GM23248 (cell line): ENCODE results near the genes ZNF689 and HSD3B7.

- RAMPAGE, long total RNA, result no peak
These were observed 4.7 kb upstream of the GDPD3 start for GRCh38 chr16:30117636-30118816.

- RAMPAGE, long total RNA, result no peak
These were observed 1.1 kb downstream of the CORO1A start for GRCh38 chr16:30184380-30185091.

- RAMPAGE, long total RNA, result no peak
These were observed 2.4 kb downstream of the CORO1A start for GRCh38 chr16:30185479-30186460.

- RAMPAGE, long total RNA, result no peak
These were observed 20.2 kb downstream of the CD2BP2 start for GRCh38 chr16:30334655-30335625.

DNA sequence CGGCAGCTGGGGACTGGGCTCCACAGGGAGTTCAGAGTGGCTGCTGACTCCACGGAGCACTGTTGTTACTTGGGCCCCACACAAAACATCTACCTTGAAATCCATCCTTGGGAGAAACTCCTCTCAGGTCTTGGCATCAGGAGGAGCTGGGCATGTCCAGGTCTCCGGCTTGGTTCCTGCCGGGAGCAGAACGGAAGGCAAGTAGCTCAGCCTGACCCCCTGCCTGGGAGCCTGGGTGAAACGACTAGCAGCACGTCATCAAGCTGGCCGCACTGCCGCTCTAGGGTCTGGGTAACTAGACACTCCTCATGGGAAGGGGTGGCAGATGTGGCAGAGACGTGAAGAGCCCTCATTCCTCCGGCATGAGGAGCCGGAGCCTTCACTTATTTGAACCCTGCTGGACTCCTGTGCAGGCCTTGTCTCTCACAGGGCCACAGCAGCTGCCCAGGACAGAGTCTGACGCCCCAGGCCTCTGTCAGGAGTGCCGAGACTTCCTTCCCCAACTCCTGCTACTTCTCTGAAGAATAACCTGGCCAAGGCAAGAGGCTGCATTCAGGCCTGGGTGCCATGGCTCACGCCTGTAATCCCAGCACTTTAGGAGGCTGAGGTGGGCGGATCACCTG is 7.5 kb downstream of the CD2BP2 start:
- RAMPAGE, long total RNA, result no peak

- RAMPAGE, long total RNA, result no peak
These were observed 3.1 kb upstream of the CD2BP2 start for GRCh38 chr16:30358063-30358658.

DNA sequence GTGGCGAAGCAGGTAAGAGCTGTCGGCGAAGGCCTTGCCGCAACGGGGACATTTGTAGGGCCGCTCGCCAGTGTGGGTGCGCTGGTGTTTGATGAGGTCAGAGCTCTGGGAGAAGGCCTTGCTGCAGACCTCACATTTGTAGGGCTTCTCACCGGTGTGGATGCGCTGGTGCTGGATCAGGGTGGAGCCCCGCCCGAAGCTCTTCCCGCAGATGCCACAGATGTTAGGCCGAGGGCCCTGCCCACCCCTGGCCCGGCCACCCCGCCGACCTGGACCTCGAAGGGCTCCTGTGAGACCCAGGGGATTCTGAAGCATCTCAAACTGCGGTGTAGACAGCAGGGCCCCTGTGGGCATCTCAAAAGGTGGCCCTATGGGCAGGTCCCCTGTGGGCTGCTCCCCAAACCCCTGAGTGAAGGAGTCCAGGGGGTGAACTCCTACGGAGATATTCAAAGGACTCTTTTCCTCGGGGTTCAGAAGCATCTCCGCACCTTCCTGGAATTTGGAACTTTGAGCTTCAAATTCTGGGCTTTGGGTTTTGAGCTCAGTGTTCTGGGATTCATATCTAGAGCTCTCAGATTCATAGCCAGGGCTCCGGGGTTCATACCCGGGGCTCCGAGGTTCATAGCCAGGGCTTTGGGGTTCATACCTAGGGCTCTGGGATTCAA is 1.1 kb downstream of the ZNF768 start:
- RAMPAGE, long total RNA, result no peak

DNA sequence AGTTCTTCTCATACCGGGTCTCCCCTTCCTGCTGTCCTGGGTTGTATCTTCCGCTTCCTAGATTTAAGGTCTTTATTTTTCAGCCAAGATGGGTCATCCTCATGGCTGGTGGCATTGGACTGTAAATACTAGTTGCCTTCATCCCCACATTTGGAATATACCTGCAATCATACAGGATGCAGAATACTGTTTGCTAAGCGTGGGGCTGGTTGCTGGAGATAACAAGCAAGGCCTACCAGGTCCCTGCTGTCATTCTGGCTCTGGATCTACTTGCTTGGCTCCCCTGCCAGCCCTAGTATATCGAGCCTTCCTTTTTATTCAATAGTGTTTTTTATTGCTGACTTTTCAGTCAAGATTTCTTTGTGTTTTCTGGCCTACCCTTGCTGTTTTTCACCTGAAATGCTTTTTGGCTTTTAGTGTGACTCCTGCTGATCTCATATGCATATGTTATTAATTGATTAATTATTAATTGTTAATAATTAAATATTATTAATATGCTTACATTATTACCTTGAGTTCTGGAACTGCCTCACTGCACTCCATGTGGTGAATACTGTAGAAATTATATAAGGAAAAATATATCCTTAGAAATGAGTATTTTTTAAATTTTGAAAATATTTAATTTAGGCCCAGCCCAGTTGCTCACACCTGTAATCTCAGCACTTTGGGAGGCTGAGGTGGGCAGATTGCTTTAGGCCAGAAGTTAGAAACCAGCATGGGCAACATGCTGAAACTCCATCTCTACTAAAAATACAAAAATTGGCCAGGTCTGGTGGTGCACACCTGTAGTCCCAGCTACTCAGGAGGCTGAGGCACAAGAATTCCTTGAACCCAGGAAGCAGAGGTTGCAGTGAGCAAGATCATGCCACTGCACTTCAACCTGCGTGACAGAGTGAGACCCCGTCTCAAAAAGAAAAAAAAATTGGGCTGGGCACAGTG is 2.1 kb upstream of the ZNF688 start:
- RAMPAGE, long total RNA, result no peak

DNA sequence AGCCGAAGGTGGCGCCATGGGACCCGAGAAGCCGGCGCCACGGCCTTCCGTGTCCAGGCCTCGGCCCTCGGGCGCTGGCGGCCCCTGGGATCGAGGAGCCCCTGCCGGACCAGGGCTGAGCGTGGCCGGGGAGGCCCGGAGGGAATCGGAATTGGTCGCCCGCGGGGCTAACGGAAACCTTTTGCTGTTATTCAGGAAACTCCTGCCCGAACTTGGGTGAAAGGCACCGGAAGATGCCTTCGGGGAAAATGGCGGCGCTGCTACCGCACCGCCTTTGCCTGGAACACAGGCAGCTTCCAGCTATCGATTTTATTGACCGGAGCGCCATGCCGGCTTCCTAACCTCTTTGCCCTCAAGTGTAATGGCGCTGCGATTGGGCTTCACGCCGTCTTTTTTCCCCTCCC is at the start of gene ZNF689:
Gene ZNF689 (minus strand): TSS at position 366 of the 404 bp plus-strand sequence.
- RAMPAGE, long total RNA, result no peak

GRCh38 chr16:30623428-30624550 is 13.6 kb upstream of the ZNF689 start:
- RAMPAGE, long total RNA, result no peak

- RAMPAGE, long total RNA, result no peak
These were observed 2.2 kb downstream of the FBRS start for GRCh38 chr16:30660534-30660686.

DNA sequence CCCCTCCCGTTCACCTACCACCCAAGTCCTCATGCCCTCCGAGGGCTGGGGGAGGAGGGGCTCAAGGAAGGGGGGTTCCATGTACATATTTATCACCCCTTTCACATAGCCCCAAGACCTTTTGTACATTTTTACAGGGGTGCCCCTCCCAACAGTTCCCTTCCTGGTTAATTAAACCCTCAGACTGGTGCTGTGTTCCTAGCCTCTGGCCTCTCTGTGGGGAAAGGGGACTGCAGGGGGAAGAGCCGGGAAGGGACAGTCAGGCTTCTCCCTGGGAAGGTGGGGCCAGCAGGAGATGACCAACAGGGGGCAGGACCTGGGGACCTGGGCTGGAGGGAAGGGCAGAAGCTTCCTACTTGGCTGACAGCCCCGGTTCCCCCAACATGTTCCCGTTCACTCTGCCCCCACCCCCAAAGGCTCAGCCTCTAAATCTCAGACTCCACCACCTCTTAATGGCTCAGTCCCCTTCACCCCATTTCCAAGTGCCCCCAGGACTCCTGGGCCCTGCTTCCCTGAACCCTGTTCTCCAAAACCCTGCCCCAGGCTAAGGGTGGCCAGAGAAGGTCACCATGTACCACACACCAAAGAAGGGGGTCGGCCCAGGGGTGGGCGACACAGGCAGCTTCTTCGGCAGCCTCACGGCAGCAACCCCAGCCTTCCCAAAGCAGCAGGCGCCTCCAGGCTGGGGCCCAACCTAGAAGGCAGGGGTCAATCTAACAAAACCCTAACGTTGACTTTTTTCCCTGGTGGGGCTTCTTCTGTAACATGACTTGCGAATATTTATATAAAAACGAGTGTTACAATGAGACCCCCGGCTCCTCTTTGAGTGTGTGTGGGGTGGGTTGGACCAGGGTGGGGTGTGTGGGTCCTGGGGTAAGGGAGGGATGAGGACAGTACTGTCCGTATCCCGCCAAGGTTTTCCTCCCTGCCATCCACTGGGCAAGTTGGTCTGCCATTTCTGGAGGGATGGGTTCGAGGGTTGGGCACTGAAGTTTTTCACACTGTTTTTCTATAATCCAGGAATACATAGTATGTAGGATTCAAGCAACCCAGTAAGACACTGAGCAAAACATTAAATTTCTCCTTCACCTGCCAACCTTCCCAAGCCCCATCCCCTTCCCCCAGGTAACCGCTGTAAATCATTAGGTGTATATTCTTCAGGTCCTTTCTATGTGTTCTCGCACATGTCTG is 12.2 kb downstream of the FBRS start:
- RAMPAGE, long total RNA, result no peak

- RAMPAGE, long total RNA, result no peak
These were observed 4.0 kb downstream of the RNF40 start for GRCh38 chr16:30765945-30766759.

GRCh38 chr16:30774621-30774973 is 12.4 kb downstream of the ZNF629 start:
- RAMPAGE, long total RNA, result no peak

DNA sequence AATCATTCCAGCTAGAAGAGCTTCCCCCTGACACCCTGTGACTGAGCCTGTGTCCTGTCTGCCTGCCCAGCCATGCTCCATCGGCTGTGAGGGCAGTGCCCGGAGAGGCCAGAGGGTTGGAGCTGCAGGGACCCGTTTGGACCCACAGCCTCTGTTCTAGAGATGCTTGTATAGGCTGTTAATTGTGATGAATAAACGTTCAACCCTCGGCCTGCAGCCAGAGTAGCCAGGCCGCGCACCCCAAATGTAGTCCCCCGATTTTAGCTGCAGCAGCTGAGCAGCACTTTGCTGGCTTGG is 12.1 kb downstream of the ZNF629 start:
- RAMPAGE, long total RNA, result no peak

DNA sequence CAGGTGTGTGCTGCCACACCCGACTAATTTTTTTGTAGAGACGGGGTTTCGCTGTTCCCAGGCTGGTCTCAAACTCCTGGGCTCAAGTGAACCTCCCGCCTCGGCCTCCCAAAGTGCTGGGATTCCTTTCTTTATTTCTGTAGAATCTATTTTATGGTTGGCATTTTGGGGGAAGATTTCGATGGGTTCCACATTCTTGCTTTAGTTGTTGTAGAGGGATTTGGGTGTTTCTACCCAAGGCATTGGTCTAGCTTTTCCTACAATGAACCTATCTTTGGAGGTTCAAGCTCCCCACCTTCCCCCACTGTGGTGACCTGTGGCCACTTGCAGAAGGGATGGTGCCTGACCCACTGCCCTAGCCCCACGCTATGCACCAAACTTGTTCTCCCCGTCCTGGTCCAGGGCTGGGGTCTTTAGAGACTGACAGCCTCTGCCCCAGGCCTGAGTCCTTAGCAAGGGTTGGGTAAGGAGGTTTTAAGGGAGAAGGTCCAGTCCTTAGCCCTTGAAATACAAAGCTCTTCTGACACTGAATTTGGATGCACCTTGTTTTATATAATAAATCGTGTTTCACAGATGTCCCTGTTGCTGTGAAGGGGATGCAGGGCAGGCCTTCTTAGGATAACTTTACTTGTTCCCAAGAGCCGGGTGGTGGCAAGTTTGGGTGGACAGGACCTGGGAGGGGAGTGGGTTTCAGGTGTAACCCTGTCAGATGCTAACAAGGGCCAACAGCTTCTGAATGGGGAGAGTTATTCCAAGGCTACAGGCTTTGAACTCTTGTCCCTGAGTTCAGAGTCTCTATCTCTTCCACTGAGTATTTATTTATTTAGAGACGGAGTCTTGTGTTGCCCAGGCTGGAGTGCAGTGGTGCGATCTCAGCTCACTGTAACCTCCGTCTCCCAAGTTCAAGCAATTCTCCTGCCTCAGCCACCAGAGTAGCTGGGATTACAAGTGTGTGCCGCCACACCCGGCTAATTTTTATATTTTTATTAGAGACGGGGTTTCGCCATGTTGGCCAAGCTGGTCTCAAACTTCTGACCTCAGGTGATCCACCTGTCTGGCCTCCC is 2.9 kb upstream of the SETD1A start:
- RAMPAGE, long total RNA, result no peak

DNA sequence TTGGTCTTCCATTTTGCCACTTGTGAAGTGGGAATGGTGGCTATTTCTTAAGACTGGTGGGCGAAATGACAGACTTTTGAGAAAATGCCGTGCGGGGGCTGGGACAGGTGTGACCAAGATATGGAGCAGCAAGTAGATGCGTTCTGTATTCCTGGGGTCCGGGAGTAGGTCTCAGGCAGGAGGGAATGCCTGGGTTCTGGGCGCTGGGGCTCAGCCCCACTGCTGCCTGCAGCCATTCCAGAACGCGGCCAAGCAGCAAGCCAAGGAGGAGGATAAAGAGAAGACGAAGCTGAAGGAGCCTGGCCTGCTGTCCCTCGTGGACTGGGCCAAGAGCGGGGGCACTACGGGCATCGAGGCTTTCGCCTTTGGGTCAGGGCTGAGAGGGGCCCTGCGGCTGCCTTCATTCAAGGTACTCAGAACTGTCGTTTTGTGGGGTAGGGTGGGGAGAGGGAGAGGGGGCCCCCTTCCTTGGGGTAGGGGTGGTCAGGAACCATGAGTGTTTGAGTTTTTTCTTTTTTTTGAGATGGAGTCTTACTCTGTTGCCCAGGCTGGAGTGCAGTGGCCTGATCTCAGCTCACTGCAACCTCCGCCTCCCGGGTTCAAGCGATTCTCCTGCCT is 9.2 kb downstream of the SETD1A start:
- RAMPAGE, long total RNA, result no peak

DNA sequence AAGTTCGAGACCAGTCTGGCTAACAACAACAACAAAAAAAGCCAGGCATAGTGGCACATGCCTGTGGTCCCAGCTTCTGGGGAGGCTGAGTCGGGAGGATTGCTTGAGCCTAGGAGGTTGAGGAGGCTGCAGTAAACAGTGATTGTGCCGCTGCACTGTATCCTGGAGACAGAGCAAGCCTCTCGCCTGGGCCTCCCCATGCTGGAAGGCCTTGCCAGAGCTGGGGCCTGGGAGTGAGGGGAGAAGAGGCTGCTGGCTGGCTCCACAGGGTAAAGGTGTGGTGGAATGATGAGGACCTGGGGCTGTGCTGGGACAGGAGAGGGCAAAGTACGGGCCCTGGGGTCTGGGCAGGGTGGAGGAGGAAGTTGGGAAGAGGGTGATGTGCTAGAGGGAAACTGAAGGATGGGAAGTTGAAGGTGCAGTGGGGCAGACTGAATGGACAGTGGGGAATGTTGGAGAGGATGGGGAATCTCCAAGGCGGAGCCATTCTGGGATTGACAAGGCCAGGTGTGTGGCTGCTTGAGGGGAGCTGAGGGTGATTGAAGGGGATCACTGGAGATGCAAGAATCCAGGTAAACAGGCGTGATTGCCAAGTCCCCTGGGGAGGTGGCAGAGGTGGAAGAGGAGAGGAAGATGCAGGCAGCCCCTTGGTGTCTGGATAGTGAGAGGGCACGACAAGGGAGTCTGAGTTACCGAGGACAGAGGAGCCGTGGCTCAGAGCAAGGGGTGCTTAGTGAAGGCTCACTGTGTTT is 8.6 kb upstream of the HSD3B7 start:
- RAMPAGE, long total RNA, result no peak

DNA sequence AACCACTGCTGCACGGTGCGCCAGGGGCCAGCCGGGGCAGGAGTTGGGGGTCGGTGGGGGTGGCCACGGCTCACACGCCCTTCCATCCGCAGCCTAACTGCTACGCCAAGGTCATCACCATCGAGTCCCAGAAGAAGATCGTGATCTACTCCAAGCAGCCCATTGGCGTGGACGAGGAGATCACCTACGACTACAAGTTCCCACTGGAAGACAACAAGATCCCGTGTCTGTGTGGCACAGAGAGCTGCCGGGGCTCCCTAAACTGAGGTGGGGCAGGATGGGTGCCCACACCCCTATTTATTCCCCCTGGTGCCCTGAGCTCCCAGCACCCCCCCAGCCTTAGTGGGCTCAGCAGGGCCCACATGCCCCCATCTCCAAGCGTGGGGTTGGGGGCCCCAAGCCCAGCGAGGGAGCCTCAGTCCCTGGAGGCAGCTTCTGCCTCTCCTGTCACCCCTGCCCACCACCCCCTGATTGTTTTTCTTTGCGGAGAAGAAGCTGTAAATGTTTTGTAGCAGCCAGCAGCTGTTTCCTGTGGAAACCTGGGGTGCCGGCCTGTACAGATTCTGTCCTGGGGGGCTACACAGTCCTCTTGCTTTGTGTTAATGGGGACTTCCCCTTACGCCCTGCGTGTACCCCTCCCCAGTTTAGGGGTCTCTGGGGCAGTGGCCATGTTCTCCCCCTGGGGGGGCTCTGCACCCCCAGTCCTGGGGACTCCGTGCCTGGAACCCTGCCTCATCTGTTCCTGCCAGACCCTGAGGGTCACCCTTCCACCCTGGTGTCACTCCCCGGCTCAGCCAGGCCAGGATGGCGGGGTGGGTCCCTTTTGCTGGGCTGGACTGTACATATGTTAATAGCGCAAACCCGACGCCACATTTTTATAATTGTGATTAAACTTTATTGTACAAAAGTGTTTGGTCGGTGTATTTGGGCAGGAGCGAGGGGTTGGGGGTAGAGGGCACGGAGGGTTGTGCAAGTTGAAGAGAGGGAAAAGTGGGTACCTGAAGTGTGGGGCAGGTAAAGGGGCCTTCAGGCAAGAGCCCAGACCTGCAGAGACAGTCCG is 919 bp upstream of the HSD3B7 start:
- RAMPAGE, long total RNA, result no peak

- RAMPAGE, long total RNA, result start-site peak on the plus strand at chr16:30985206-30985248, 130 and 58 reads in 2 replicates
These were observed at the start of gene HSD3B7 for GRCh38 chr16:30984818-30985400. HSD3B7 (plus strand) TSS chr16:30985207.